ENCODE measurements around a stretch of chr18.

GRCh38 chr18:6728987-6729170, 637 bp upstream of the ARHGAP28 start:
- RRBS: no CpG with 5 or more reads among the region's 2 CpGs

GRCh38 chr18:6776114-6776622, 46.7 kb downstream of the ARHGAP28 start:
- RRBS: no CpG with 5 or more reads among the region's 8 CpGs

DNA sequence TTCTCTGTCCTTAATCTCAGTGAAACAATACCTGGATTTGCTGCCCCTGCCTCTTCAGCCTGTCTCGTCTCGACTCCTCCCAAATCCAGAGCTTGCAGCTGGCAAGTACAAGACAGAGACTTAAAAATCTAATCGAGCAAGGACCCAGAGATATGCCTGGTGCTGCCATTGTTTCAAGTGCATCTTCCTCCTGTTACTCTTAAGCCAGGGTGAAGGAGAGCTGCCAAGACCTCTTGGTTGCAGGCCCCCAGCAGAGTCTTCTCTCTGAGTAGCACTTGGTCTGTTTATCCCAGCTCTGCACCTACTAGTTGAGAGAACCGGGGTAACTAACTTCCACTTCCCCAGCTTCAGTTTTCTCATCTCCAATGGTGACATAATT, 59.3 kb downstream of the LRRC30 start:
- RRBS: no CpG with 5 or more reads among the region's 4 CpGs

- RRBS: no CpG with 5 or more reads among the region's 2 CpGs
Observed at GRCh38 chr18:7414328-7415030, 152.6 kb upstream of the PTPRM start.

GRCh38 chr18:7486535-7486929, 80.6 kb upstream of the PTPRM start:
- RRBS: no CpG with 5 or more reads among the region's 6 CpGs

GRCh38 chr18:7566521-7566939, 586 bp upstream of the PTPRM start:
- RRBS: 3% methylated on average over 31 of the region's 57 CpGs

DNA sequence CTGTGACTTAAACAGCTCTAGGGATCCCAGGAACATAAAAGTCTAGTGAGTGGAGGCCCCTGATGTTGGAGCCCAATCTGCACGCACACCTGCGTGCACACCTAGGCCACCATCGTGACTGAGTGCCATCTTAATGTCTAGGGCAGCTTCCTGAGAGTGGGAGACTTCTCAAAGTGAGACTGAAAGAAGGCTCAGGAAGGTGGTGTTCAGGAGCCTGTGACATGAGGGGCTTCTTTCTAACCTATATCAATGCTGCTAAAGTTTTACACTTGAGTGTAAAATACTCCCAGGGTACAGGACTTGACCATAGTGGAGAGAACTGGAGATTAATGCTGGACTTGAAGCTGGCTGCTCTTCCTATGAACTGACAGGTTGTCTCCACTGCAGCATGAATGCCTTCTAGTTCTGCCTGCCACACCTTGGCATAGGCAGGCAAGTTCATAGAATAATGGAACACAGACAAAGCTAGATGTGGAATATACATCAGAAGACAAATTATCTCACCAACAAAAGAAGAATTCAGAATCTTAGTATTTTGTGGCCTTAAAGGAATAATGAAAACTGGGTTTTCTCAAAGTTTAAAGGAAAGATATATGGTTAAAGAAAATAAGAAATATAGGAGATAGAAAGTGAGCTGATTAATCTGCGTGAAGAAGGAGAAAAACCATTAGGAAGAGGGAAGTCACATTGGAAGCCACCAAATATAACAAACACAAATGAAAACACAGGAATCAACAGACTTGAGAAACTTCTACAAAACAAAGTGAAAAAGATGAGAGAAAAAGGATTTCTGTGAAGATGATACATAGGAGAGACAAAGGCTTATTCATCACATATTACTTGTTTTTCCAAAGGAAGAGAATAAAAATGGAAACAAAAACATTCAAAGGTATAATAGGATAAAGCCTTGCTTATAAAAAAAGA, 106.0 kb downstream of the PTPRM start:
- RRBS: no CpG with 5 or more reads among the region's 4 CpGs

- RRBS: no CpG with 5 or more reads among the region's 7 CpGs
Observed at GRCh38 chr18:7773814-7774875, 207.0 kb downstream of the PTPRM start.

DNA sequence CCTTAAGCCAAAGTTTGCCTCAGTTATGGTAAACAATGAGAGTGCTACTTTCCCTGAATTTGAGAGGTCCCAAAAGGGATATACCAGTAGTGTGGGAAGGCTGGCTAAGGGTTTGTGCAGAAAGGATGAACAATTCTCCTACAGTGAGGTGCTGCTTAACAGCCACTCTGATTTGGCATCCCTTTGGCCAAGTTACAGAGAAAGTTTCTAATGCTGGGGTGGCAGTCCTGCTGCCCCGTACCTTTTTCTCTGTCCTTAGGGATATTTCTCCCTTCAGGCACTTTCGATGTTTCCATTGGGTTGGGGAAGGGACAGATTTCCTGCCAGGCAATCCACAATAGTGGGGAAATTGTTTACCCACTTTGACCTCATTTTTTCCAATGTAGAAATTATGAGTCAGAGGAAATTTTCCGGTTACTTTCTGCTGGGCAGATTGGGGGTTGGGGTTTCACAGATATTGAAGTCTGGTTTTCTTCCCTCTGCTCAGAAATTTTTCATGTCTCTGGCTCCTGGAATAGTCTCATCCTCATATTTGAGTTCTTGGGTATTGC, 355.1 kb downstream of the PTPRM start:
- RRBS: no CpG with 5 or more reads among the region's 3 CpGs

- RRBS: no CpG with 5 or more reads among the region's 4 CpGs
Observed at GRCh38 chr18:7926382-7926849, 359.3 kb downstream of the PTPRM start.

- RRBS: no CpG with 5 or more reads among the region's 7 CpGs
Observed at GRCh38 chr18:7976302-7976800, 409.2 kb downstream of the PTPRM start.

GRCh38 chr18:8052136-8052471, 485.0 kb downstream of the PTPRM start:
- RRBS: no CpG with 5 or more reads among the region's 2 CpGs

DNA sequence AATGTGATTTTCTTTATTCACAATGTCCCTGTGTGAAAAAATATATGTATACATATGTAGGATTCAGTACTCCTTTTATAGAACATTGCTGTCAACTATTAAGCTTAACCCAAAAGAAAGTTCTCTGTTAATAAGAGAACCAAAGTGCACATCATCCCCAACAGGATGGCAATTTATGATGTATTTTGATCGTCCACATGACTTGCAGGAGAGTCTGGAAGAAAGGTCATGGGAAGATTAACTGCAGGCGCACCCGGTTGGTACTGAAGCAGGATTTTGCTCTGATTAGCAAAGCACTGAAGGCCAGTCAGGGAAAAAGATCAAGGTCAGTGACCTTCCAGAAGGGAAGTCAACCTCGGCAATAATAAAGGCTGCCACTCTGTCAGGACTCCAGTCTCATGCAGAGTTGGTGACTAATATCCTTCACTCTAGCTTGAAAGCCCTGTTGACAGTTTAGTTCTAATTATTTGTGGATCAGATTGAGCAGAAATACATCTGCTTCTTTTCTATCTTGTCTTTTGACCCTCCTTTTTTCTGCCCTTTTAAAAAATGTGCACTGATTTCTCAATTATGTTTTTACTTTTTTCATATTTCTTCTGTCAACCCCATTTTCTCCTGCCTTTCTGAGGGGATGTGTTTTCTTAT, 432.7 kb upstream of the RAB12 start:
- RRBS: no CpG with 5 or more reads among the region's 4 CpGs

GRCh38 chr18:8341820-8342410, 267.3 kb upstream of the RAB12 start:
- RRBS: no CpG with 5 or more reads among the region's 6 CpGs

- RRBS: no CpG with 5 or more reads among the region's 6 CpGs
Observed at GRCh38 chr18:8378146-8378449, 231.1 kb upstream of the RAB12 start.

DNA sequence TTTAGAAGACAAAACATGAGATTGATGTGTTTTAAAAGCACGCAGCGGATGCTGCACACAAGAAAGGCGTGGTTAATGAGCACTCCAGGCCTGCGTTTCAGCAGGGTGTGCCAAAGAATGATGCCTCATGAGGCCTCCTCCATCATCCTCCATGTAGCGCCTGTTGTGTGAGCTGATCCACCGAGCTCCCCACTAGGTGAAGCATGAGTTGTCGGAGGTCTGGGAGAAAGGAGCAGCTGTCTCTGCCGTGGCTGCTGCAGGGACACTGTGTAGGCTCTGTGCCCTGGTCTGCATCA, 60.7 kb downstream of the MTCL1 start:
- RRBS: no CpG with 5 or more reads among the region's 8 CpGs

- RRBS: no CpG with 5 or more reads among the region's 9 CpGs
Observed at GRCh38 chr18:8797135-8797594, 91.8 kb downstream of the MTCL1 start.

DNA sequence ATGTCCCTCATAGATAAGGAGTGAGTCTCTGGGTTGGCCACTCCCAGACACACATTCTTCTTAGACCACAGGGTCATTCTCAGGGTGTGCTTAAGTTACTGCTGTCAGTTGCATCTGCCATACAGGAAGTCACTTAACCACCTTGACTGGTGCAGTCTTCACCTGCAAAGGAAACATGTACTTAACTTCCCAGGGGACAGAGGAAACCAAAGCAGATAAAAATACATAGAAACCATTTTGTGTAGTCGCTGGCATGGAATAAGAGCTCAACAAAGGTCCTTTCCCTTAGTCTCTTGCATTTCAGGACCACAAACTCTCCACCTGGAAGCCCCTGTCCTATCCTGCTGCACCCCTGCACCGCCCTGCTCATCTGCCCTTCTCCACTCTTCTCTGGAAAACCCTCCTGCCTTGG, 150.9 kb upstream of the NDUFV2 start:
- RRBS: no CpG with 5 or more reads among the region's 2 CpGs

DNA sequence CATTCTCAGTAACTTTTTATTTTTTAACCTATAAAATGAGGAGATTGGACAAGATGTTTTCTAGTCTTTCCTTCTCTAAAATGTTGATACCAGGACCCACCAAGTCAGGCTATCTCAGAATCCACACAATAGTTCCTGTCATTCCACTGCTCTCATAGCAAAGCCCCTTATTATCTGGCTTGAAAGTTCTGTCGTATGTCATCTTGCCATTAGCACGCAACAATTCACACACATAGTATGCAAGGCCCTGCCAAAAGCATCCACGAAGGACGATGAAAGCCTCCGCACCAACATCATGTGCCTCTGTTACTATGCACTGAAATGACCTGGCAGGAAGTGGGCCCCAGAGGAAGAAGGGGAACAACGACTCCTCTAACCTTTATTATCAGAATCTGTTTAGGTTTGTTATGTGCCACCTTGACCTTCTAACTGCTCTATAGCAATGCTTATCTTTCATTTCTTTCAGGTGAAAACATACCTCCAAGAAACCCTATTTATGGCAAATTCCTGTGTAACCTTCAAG, 7.3 kb upstream of the NDUFV2 start:
- RRBS: no CpG with 5 or more reads among the region's 6 CpGs

GRCh38 chr18:9137736-9138010, 1.1 kb downstream of the ANKRD12 start:
- RRBS: no CpG with 5 or more reads among the region's 10 CpGs